Heart (tissue), 3 donors: Measurements from ENCODE around the gene TSHZ3.

- RAMPAGE, long total RNA, 2 experiments: no peak in any of the 2 experiments
These were observed 744.3 kb downstream of the UQCRFS1 start for GRCh38 chr19:28468661-28469065.

GRCh38 chr19:28603953-28604411, 609.0 kb downstream of the UQCRFS1 start:
- RAMPAGE, long total RNA, 2 experiments: no peak in any of the 2 experiments

GRCh38 chr19:29247729-29248296, 34.9 kb upstream of the UQCRFS1 start:
- RAMPAGE, long total RNA, 2 experiments: no peak in any of the 2 experiments

DNA sequence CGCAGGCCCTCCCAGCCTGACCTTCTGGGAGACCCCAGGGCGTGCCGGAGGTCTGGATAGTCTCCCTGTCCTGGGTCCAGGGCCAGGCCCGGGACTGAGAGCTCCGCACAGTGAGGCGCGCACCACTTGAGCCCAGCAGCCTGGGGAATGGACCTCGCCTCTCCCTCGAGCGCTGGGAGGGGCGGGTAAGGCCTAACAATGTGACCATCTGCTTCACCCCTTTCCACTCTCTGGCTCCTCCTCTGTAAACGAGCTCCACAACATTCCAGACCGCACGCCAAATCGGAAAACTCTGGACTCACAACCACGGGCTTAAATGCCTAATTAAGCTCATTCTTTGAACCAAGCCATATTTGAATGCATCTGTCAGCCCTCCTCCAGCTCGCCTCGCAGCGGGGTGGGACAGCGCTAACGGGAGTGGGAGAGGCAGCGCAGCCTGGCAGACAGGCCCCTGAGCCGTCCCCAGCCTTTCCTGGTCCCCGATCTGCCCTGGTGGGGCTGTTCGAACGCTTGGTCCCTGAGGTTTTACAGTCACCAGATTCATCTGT, 120.7 kb upstream of the VSTM2B start:
- RAMPAGE, long total RNA, 2 experiments: no peak in any of the 2 experiments

- RAMPAGE, long total RNA, 2 experiments: no peak in any of the 2 experiments
These were observed 120.1 kb upstream of the VSTM2B start for GRCh38 chr19:29405656-29406106.

DNA sequence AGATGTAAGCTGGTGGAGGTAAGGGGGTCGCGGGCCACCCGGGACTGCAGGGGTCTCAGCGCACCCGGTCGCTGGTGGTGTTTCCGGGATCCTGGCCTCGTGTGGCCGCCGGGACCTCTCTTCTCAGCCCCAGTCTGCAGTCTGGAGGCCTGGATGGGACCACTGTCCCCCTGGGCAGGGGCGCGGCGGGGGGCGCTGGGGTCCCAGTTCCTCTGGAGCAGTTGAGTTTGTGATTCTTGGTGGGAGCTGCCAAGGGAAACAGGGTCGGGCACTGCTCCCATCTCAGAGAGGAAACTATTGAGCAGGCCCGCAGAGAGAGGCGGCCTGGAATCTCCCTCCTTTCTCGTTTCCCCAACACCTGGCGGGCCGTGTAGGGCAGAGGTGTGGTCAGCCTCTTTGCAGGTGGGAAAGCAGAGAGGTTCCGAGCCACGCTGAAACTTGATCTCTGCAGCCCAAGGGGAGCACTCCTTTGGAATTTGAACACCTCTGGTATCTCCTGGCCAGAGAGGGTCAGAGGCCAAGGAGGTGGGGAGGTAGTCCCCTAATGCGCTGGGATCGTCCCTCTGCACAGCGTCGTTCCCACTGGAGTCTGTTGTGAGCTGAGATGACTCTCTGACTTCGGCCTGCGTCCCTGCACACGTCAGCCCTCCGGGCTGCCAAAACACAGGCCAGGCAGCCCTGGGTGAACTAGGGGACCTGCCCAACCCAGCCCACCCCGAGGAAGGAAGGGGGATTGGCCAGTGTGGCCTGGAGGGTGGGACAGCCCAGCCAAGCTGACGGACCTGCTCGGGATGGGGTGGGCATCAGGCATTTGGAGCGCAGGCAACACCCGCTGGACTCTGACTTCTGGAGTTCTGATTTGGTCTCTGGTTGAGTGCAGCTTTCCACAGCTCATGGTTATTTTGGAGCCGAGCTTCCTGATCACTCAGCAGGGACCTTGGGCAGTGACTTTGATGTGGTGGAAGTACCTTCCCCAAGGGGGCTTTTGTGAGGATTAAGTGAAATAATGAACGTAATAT, 826 bp downstream of the PLEKHF1 start:
- RAMPAGE, long total RNA, 2 experiments: no peak in any of the 2 experiments

DNA sequence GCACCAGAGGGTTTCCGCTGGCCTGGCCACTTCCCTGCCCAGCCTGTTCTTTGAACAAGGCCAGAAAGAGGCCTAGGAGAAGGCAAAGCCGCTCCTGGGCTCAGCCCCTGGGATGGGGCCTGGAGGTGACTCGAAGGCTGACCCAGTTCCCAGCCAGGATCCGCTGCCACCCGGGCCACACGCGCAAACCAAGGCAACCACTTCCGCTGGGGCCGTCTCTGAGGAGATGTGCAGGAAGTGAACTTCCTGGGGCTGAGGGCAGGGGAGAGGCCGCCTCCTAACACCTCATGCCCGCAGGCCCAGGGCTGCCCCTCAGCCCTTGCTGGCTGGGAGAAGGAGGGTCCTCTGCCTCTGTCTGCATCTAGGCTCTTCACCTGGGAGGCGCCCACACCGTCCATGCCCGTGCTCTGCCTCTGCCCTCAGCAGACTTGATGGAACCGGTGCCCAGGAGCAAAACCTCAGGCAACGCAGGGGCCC, 15.3 kb downstream of the PLEKHF1 start:
- RAMPAGE, long total RNA, 2 experiments: no peak in any of the 2 experiments

GRCh38 chr19:29761225-29761455, 46.1 kb upstream of the C19orf12 start:
- RAMPAGE, long total RNA, 2 experiments: no peak in any of the 2 experiments

DNA sequence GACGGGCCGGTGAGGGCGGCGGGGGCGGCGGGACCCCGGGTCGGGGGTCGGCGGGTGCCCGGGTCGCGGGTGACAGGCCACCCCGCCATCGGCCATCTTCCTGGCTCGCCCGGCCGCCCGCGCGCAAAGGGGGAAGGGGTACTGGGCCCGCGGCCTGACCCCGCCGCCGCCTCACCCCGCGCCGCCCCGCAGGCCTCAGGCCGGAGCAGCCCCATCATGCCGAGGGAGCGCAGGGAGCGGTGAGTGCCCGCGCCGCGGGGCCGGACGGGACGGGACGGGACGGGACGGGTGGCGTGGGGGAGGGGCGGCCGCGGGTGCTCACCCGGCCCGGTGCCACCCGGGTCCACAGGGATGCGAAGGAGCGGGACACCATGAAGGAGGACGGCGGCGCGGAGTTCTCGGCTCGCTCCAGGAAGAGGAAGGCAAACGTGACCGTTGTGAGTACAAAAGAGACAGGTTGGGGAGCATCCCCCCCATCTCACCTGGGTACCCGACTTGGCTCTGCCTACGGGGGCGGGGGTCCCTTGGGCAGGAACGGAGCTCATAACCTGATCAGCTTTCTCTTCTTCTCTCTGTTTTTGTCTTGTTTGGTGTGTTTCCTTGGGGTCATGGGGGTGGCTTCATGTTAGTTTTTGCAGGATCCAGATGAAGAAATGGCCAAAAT, 681 bp downstream of the CCNE1 start:
- RAMPAGE, long total RNA, 2 experiments: no peak in any of the 2 experiments

DNA sequence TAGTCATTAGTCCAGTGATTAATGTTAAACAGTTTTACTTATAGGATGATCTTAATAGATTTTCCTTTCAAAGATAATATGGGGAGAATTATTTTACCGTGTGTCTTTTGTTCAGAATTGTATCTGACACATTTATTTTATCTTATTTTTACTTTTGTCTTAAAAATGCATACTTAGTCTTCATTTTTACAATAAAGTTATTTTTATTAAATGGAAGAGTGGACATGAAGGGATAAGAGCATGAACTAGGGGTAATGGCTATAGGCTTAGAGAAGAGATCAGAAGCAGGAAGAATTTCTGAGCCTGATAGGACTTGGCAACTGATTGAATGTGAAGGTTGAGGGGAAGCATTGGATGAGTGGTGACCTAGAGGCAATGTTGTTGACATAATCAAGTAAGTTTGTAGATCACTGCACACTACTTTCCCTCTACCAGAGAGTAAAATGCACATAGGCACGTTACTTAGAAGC, 50.9 kb downstream of the URI1 start:
- RAMPAGE, long total RNA, 2 experiments: no peak in any of the 2 experiments

GRCh38 chr19:30161250-30161449, 211.0 kb upstream of the ZNF536 start:
- RAMPAGE, long total RNA, 2 experiments: no peak in any of the 2 experiments

DNA sequence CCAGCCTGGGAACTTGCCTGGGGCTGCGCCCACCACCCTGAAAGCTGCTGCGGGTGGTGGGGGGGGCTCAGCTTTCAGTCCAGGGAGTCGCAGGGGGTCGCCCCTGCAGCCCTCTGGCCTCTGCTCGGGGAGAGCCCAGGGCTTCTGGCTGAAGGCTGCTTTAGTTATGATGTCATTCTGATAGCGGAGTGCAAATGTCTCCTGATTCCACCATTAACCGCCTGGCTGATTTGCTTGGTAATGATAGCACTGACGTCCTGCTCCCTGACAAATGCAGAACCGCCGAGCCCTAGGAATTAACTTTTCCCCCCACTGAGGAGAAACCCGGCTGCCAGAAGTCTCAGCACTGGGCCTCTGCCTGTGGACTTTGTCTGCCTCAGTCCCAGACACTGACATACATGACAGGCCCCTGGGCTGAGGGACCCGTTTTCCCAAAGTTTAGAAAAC, 142.6 kb upstream of the ZNF536 start:
- RAMPAGE, long total RNA, 2 experiments: no peak in any of the 2 experiments

DNA sequence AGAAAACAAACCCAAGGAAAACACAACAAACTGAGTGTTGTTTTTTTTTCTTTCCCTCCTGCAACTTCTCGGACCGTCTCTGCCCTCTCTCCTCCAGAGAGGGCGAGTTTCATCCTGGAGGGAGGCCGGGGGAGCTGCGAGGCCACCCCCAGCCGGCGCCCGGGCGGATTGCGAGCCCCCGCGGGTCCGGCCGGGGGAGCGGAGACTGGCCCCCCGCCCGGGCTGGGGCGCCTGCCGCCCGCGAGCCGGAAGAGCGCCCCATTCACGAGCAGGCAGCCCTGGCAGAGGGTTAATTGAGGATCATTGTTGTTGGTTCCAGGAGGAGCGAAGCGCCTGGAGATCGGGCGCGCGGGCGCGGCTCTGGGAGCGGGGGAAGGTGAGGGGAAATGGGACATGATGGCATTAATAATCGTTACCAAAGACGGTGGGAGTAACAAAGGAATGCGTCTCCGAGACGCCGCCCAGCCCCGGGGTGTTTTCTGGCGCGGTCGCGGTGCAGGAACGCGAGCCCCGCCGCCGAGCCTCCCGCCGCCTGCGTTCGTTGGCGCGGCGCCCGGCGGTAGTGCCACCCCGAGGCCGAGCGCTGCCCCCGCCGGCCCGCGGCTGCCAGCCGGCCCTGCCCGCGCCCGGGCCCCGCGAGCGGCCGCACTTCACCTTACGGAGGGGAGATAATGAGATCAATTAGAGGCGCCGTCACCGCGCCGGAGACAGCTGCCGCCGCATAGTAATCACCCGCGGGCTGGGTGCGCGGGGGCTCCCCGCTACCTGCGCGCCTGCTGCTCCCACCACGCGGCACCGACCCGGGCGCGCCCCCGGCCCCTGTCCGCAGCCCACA, 2.7 kb downstream of the ZNF536 start:
- RAMPAGE, long total RNA, 2 experiments: no peak in any of the 2 experiments

DNA sequence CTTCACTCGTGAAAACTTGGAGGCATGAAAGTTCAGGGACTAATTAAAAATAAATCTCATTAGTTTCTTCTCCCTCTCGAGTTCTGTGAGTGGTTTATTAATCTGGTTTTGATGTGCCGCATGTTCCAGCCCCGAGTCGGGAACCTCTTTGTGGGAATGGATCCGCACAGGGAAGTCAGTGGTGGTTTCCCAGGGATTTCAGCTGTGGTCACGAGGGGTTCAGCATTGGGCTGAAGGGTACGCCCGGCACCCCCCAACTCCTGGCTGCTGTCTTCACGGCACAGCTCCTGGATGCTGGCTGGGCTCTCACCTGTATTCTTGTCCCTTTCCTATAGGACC, 167.7 kb downstream of the ZNF536 start:
- RAMPAGE, long total RNA, 2 experiments: no peak in any of the 2 experiments

GRCh38 chr19:30669341-30670370, 297.5 kb downstream of the ZNF536 start:
- RAMPAGE, long total RNA, 2 experiments: no peak in any of the 2 experiments

DNA sequence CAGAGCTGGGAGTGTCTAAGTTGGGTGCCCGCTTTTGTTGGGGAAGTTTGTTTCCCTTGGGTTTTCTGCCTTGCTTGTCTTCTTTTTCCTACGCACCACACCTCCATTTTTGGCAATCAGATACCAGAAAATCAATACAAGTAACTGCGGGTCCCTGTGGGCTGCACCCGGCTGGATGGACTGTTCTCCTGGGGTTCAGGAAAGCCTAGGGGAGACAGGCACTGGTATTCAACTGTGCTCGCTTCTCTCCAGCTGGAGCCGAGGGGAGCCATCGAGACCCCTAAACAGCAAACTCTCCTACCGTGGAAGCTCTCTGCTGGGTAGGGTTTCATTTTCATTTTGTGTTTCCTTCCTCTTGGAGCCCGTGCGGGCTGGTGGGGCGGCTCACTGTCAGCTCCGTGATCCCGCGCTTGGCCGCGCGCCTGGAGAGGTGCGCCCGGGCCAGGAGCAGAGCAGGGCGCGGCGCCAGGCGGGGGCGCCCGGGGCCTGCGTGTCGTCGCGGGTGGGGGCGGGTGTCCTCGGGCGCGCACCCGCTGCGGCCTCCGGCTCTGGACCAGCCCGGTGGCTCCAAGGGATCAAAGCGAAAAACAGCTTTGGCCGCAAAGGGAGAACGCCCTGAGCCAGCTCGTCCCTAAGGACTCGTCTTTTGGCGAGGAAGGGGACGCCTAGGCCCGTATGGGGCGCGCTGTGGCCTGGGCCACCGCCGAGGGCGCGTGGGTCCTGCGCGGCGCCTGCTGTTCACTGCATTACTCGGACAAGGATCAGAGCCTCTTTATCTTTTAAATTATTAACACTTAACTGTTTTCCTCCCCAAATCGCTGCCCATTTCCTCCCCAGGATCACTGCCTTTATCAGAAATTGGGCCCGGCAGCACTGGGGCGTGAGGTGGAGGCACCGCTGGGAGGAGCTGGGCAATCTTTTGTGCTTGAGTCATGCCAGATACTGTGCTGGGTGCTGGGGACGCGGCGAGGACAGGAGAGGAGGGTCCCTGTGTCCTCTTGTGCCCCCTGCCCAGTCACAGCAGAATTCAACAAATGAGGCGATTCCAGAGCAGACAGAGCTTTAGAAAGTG, 347.4 kb downstream of the ZNF536 start:
- RAMPAGE, long total RNA, 2 experiments: start-site peak on the minus strand in 1 of 2 experiments, centred at position 365 of the sequence, 13 reads per replicate

DNA sequence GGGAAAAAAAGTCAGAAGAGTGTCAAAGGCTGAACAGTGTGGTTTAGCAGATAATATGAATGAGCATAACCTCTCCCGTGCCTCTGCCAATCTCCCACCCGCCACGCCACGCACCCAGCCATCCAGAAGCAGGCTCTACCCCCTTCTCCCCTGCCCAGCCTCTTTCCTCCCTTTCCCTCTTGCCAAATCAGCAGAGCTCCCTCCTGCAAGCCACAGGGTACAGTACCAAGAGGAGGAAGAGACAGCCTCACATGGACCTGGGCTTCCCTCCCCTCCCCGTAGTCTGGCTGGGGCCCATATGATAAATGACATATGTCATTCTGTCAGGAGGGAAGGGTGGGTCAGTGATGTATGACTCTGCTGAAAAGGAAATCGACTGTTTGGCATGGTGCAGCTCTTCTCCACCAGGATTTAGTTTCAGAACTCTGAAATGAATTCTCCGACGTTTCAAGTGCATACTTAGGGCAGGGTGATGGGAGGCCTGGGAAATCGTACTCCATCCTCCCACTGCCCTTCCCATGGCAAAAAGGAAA, 9.9 kb downstream of the TSHZ3 start:
- RAMPAGE, long total RNA, 2 experiments: no peak in any of the 2 experiments

DNA sequence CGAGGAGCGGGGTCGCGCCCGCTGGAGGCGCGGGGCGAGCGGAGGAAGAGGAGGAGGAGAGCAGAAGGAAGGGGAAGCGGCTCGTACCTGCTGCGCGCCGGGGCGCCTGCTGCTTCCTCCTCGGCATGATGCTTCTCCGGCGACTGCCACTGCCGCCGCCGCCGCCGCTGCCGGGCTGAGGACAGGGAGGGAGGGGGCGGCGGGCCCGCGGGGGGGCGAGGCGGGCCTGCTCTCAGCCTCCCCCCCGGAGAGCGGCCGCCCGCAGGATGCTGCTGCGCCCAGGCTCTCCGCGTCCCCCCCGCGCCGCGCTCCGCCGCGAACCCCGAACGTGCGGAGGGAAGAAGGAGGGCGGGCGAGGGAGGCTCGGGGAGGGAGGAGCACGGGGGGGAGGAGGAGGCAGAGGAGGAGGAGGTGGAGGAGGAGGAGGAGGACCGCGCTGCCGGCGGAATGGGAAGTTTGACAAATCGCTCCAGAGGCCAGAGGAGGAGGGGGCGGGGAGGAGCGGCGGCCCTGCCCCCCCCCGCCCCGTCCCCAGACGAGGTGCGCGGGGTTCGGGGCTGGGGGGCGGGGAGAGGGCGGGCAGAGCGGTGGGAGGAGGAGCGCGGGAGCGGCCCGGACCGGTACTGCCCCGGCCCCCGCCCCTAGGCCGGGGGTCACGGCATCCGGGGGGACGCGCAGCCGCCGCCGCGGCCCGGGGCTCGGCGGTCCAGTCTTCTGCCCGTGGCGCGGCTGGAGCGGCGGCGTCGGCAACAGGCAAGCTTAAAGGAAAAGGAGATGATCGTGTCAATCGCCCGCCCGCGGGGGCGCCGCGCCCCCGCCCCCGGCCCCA, at the start of gene TSHZ3:
Gene TSHZ3 (minus strand): TSS at position 344 of the 829 bp plus-strand sequence.
- RAMPAGE, long total RNA, 2 experiments: no peak in any of the 2 experiments

DNA sequence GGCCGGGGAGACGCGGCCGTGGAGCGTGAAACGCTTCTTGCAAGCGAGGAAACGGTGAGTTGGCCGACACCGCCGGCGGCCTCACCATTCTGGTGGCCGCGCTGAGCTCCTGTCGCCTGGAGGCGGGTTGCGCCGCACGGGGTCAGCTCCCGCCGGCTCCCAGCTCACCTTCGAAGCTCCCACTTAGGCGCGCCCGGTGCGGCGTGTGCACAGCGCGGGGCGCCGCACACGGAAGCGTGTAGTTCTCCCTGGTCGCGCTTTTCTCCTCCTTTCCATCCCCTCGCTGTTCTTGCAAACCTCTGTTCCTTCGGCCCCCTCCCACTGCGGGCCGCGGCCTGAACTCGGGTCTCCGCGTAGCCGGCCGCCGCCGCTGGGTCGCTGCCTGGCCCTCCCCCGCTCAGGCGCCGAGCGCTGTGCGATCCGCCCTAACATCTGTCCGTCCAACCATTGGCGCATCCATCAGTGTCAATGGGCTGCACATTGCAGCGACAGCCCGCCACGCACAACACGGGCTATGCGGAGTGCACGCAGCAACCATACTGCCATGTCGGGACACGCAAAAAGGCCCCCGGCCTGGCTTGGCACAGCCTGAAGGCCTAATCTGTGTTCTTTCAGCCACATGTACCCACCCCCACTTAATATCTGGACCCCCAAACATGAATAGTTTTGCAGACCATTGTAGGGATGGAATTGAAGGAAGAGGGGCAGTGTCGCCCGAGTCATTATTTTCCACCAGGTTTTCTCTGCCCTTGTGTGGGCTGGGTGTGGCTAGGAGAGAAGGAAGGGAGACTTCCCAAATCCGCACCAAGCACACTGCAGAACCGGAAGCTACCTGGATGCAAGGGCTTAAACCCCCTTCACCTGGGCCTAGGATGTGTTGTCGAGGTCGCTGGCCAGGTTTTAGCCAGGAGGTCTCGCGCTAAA, 2.6 kb upstream of the TSHZ3 start:
- RAMPAGE, long total RNA, 2 experiments: no peak in any of the 2 experiments

GRCh38 chr19:31889817-31890101, 455.7 kb upstream of the ZNF507 start:
- RAMPAGE, long total RNA, 2 experiments: no peak in any of the 2 experiments